H7 (cell line): ENCODE measurements around a stretch of chr20.

GRCh38 chr20:19411970-19412762, 199.7 kb downstream of the SLC24A3 start:
- RAMPAGE, long total RNA = no peak

- RAMPAGE, long total RNA = no peak
Observed at GRCh38 chr20:19701261-19701914, 56.7 kb upstream of the RIN2 start.

- RAMPAGE, long total RNA = no peak
Observed at GRCh38 chr20:19743169-19743920, 14.7 kb upstream of the RIN2 start.

- RAMPAGE, long total RNA = no peak
Observed at GRCh38 chr20:19775771-19776096, 17.7 kb downstream of the RIN2 start.

GRCh38 chr20:19795536-19796284, 37.7 kb downstream of the RIN2 start:
- RAMPAGE, long total RNA = no peak

DNA sequence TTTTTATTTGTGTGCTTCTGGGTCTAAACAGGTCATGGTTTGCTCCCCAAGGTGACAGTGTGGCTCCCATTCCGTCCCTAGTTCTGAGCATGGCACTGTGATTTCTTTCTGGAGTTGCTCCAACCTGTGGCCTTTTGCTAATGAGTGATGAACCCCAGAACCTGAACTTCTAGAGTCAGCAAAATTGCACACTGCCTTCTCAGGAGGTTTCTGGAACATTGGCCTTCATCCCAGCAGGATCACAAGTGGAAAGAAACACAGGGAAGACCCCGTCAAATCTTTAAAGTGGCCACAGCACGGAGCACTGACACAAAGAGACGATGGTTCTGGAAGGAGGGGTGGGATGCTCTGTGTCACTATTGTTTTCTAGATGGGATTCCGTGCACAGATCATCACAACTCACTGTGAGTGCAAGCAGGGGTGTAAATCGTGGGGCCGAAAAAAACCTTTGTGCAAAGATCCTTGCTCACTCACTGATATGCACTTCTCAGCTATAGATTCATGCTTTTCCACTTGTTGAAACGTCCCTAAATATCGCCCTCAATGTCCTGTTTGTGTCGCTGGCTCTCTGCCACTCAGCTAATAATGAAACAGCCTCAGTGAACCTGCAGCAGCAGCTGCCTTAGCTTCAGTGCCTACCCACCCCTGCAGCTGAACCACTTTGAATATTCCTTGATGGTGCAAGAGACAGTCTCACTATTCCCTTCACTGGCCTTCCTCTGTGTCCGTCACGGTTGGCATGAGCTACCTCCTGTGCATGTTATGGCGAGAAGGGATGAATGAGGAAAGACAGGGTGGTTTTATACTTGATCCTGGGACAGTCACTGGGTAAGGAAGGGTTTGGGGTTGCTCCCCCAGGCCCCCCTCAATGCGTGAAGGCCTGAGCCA, 129.0 kb upstream of the NAA20 start:
- RAMPAGE, long total RNA = no peak

DNA sequence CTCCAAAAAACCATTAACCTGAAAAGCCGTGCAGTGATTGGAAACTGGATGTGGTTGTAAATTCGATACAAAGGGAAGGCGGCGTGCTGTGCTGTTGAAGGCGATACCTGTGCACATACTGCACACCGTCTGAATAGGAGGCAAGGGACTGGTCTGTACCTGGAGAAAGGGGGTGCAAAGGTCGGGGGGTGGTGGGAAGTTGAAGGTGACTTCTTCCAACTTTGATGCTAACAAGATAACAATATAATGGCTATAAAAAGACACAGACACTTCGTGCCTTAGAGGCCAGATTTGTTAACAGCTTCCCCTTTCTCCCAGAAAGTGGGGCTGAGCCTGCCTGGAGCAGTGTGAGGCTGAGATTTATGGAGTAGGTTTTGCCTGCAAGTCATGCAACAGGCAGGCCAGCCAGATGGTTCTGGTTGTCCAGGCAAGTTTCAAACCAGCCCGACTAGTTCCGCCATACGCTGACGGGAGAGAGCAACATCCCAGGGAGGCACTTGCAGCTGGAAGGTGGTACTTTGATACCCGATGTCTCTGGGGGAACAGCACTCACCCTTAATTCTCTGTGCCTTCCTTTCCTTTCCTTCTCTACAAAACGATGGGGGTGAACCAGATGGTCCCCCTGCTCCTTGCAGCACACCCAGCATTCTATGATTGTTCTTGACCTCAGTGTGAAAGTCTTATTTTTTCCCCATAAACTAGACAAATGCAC, 81.4 kb upstream of the NAA20 start:
- RAMPAGE, long total RNA = no peak

GRCh38 chr20:19980914-19981458, 36.2 kb upstream of the NAA20 start:
- RAMPAGE, long total RNA = no peak

DNA sequence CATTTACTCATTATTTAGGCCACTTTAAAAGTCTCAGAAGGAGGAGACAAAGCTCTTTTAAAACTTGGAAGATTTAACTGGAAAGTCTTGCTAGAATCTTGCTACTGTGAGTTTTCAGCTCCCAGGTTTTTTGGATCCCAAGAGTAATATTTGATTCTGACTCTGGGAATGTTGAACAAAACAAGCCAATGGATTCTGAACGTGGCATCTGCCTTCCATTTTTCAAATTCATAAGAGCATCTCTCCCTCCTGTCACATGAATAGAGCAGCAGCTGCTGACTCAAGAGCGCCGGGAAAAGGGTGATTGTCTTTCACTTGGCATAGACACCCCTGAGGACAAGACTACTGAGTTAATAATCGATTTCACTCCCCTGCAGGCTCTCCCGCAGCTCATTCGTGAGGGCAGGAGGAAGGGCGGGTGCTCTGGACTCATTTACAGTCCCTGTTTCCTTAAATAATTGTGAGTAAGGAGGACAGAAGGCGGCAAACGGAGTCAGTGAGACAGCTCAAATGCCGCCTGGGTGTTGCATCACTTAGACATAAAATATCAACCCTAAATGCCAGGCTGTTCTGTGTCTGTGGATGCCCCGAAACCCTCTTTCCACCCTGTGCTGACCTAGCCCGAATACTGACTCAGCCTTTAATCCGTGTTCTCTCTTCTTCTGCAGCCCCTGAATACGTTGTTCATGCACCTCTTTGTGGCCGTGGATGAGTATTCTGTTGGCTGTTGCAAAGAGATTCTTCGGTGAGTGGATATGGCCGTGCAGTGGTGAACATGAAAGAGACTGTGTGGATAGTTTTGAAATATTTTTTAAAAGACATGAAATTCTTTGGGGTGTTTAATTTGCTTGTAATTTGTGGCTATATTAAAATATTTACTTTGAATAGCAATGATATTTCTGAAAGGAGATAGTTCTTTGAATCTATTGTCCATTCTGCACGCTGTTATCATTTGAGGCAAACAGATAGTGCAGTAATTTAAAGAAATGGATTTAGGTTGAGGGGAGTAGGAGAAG, 21.6 kb downstream of the CFAP61 start:
- RAMPAGE, long total RNA = no peak

- RAMPAGE, long total RNA = no peak
Observed at GRCh38 chr20:20303266-20304120, 64.4 kb upstream of the INSM1 start.

DNA sequence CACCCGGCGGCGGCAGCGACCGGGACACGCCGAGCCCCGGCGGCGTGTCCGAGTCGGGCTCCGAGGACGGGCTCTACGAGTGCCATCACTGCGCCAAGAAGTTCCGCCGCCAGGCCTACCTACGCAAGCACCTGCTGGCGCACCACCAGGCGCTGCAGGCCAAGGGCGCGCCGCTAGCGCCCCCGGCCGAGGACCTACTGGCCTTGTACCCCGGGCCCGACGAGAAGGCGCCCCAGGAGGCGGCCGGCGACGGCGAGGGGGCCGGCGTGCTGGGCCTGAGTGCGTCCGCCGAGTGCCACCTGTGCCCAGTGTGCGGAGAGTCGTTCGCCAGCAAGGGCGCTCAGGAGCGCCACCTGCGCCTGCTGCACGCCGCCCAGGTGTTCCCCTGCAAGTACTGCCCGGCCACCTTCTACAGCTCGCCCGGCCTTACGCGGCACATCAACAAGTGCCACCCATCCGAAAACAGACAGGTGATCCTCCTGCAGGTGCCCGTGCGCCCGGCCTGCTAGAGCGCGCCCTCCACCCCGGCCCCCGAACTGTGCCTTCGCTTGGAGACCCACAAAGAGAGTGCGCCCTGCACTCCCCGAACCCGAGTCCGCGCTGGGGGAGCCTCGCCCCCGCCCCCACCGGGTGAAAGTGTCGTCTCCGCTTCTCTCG, 1.5 kb downstream of the INSM1 start:
- RAMPAGE, long total RNA = no peak

GRCh38 chr20:20410503-20411170, 42.7 kb downstream of the INSM1 start:
- RAMPAGE, long total RNA = no peak

DNA sequence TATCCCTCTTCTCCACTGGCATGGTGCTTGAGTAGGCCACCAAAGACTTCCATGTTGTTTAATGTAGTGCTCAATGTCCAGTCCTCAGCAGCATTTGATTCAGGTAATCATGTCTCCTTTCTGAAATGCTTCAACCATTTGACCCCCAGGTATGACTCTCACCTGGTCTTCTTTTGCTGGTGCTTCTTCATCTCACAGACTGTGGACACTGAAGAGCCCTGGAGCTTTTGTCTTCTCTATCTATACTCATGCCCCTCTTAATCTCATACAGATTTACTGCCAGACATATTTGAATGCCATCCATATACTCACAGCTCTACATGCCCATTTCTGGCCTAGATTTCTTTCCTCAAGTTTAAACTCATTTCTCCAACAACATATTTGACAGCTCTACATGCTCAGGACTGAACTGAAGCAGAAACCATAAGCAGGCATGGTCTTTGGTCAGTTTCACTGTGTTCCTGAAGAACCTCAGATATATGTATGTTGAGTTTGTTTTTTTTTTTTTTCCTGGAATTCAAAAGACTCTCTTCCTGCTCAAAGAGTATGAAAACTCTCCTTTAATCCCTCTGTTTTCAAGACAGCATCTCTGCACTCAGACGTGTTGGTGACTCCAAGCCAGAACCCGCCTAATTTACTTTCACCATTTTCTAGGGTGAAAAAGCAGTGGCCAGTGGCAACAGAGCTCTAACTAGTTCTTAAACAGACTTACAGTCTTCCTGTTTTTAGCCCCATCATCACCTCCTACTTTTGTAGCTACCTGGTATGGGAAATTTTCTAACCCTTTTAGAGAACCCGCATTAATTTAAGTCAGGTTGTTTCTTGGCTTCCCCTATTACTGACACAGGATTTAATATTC, 137.3 kb downstream of the RALGAPA2 start:
- RAMPAGE, long total RNA = no peak

GRCh38 chr20:20713138-20713625, 738 bp upstream of the RALGAPA2 start:
- RAMPAGE, long total RNA = no peak

- RAMPAGE, long total RNA = no peak
Observed at GRCh38 chr20:21101295-21101856, 24.5 kb upstream of the KIZ start.

GRCh38 chr20:21174902-21175101, 48.9 kb downstream of the KIZ start:
- RAMPAGE, long total RNA = no peak

DNA sequence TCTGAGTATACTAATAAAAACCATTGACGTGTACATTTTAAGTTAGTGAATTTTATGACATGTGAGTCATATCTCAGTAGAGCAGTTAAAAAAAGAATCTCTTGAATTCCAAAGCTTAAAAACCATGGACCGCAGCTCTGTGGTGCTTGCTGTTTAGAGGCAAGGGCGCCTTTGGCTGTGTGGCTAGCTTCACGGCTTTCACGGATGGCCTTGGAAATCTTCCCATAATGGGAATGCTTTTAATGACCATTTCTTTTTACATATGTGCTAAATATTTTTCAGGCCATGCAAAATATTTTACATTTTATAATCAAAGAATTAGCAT, 57.4 kb downstream of the KIZ start:
- RAMPAGE, long total RNA = no peak

GRCh38 chr20:21336604-21337546, 33.7 kb downstream of the XRN2 start:
- RAMPAGE, long total RNA = no peak

GRCh38 chr20:22527004-22527448, 57.3 kb downstream of the FOXA2 start:
- RAMPAGE, long total RNA = no peak

DNA sequence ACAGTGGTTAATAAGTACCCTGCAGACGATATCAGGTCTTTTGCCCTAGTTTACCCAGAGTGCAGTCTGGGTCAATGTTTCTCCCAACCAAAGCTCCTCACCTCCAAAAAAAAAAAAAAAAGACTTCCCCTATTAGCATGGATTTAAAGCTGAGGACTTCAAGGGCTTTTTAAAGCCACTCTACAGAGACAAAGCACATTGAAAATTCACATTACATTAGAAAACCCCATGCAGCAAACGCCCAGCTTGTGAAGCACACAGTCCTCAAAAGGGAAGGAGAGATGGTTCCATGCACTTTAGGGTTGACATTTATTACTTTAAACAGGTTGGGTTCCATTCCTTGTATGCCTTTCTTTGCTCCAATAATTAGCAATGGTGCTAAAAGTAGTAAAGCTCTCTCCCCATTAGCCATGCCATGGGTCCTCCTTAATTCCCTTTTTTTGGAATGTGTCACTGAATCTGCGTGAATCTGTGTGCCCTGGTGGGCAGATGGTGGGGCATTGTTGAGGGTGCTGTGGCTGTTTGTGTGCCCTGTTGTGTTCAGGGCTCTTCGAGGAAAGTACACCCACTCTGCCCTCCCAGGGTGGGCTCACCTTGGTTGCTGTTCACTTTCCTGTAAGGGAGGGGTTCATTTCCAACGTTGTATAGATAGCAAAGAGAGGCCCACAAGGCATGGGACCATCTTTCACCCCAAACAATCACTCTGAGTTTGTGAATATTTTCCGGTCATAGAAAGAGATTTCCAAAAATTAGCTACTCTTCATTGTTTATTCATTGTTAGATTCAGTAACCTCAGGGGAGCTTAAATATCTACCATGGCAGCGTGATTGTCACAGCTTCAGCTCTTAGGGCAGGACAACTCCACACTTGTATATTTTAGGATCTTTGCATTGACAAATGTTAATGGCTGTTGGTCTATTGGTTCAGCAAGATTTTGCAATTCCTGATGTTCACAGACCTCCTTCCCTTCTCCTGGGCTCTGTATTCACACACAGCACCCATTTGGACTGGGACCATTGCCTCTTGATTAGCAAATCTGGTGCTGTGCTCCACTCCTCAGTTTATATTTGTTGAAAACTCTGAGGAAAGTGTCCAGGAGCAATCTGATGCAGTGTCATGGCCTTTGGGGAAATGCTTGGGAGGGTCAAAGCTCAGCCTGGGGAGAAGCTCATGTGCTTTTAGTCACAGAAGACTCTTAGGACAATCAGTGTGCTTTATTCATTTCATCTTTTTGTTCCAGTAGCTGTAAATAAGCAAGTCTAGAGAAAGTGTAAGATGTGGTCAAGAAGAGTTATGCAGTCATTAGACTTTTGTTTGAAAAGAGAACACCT, 20.6 kb downstream of the FOXA2 start:
- RAMPAGE, long total RNA = no peak